Placental pericyte (primary cell): ENCODE measurements around a stretch of chr19.

DNA sequence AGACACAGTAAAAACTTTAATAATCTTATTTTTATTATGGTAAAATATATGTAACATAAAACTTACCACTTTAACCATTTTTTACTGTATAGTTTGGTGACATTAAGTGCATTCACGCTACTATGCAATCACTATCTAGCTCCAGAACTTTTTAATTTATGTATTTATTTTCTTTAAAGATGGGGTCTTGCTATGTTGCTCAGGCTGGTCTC is 45.2 kb downstream of the BRD4 start:
- CAGE, long polyA plus RNA: no peak

DNA sequence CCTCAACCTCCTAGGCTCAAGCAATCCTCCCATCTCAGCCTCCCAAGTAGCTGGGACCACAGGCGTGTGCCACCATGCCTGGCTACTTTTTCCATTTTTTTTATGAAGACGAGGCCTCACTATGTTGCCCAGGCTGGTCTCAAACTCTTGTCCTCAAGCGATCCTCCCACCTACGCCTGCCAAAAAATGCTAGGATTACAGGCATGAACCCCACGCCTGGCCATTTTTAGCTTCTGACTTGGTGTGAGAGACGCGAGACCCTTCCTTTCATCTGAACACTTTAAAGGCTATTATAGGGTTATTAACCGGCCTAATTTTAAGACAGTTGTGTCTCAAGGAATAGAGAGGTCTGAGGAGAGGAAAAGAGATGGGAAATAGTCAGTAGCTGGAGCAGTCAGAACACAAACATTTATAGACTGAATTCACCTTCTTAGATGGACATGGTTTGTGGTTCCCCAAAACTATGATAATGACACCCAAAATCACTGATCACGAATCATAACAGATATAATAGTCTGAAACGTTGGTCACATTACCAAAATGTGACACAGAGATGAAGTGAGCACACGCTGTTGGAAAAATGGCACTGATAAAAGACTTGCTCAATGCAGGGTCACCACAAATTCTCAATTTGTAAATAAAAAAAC is 25.9 kb downstream of the BRD4 start:
- CAGE, long polyA plus RNA: no peak

DNA sequence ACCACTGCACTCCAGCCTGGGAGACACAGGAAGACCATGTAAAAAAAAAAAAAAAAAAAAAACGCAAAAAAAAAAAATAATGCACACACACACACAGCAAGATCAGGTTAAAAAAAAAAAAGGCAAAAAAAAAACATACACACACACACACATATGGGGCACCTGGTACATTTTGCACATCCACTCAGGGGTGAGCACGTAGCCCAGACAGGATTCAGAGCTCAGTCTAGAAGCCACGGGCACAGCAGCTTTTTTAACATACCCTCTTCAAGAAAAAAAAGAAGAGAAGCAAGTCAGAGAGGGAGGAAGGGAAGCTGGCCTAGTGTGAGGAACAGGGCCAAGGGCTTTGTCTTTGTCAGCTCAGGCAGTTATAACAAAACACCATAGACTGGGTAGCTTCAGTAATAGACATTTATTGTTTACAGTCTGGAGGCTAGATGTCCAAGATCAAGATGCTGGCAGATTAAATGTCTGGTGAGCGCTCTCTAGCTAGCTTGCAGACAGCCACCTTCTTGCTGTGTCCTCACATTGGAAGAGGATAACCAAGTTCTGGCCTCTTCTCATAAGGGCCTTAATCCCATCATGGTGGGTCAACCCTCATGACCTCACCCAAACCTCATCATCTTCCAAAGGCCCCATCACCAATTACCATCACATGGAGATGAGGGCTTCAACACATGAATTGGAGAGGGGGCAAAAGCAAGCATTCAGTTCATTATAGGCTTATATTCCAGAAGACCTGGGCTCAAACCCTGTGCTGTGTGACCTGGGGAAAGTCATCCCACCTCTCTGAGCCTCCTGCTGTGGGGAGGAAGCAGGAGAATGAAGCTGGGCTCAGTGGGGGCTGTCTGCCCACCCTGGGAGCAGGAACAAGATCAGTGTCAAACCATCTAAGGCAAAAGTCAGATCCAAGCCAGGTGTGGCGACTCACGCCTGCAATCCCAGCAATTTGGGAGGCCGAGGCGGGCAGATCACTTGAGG is 2.1 kb upstream of the TPM4 start:
- CAGE, long polyA plus RNA: no peak

GRCh38 chr19:16088514-16089367 is 12.4 kb downstream of the TPM4 start:
- CAGE, long polyA plus RNA: no peak

DNA sequence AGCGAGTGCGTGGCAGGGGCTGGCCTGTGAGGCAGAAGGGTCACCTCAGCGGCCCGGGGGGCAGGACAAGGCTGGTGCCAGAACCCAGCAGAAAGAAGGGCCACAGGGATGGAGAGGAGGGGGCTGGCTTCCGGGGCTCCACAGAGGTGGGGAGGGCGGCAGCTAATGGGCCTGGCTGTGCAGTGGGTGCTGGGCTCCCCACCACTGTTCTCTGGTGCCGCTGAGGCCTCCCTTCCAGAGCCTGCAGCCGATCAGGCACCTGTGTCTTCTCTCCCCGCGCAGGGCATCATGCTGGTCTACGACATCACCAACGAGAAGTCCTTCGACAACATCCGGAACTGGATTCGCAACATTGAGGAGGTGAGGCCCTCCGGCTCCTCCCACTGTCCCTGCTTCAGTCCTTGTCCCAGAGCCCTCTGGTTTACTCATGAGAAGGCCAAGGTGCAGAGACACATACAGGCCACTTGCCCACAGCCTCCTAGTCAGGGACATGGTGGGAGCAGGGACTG is 13.6 kb downstream of the RAB8A start:
- CAGE, long polyA plus RNA: no peak

DNA sequence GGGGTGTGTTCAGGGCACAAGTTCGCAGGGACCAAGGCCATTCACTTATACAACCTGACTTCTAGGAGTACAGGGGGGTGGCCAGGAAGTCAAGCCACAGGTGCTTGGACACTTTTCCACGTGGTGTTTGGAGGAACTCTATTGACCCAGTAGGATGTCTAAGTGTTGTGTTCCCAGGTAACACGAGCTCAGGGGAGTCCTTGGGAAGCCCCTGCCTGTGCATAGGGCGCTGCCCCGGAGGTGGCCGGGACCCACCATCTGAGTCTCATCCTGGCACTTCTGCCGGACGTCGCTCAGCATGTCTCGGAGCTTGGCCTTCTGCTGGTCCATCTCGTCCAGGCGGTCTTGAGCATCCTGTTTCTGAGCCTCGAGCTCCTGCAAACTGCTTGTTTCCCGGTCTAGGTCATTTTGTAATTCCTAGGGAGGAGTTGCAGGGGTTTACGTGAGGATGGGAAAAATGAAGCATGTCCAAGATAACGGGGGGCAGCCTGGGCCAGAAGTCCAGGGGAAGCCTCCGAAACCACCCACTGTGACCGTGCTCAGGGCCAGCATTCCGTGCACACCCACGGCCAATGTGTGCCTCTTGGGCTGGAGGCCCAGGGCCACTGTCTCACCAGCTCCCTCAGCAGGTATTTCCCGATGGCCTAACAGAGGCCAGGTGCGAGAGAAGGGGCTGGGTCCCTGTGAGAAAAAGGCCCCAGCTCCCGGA is 67.3 kb downstream of the EPS15L1 start:
- CAGE, long polyA plus RNA: no peak

- CAGE, long polyA plus RNA: no peak
These were observed 22.8 kb downstream of the C19orf44 start for GRCh38 chr19:16519002-16519469.

DNA sequence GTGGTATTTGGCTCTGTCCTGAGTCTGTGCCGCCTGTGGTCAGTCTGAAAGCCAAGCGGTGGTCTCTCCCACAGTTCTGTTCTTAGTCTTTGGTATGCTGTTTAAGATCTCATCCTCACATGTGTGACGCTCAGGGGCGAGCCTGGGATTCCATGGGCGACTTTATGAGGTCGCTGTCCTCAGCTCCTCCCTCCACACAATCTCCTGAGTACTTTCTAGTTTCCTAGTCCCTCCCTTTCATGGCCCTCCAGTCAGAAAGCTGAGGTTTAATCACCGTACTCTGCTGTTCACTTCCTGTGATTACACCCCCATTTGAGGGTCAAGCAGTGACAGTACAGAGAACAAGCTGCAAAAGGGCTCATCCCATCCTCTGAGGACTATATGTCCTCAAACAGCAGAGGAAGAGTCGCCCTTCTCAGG is 12.2 kb downstream of the SLC35E1 start:
- CAGE, long polyA plus RNA: no peak

- CAGE, long polyA plus RNA: no peak
These were observed 1.6 kb upstream of the SLC35E1 start for GRCh38 chr19:16573729-16574286.

GRCh38 chr19:16591008-16591751 is 19.0 kb upstream of the SLC35E1 start:
- CAGE, long polyA plus RNA: no peak

DNA sequence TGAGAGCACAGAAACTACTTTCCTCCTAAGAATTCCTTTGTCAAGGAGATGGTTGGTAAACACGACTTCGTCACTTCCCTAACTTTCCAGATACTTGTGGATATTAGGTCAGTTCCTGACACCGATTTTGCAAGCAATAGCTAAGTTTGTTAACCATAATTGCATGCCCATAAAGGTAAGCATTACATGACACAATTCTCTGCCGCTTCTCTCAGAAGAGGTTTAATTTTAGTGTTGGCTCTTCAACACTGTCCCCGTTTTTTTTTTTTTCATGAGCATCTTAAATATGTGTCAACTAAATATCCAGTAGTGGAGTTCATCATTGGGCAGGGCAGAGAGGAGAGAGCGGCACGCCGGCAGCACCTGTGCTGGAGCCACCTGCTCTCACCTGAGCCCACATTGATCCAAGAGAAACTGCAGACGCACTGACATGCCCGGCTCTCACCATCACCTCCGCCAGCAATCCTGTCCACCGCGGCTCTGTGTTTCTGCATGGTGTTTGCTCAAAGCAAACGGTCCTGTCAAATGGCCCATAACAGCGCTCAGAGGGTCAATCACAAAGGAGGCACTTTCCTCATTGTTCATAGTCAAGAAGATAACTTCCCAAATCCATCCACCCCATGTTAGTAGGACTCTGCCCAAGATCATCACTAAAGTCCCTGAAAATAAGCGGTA is 2.6 kb downstream of the MED26 start:
- CAGE, long polyA plus RNA: no peak

DNA sequence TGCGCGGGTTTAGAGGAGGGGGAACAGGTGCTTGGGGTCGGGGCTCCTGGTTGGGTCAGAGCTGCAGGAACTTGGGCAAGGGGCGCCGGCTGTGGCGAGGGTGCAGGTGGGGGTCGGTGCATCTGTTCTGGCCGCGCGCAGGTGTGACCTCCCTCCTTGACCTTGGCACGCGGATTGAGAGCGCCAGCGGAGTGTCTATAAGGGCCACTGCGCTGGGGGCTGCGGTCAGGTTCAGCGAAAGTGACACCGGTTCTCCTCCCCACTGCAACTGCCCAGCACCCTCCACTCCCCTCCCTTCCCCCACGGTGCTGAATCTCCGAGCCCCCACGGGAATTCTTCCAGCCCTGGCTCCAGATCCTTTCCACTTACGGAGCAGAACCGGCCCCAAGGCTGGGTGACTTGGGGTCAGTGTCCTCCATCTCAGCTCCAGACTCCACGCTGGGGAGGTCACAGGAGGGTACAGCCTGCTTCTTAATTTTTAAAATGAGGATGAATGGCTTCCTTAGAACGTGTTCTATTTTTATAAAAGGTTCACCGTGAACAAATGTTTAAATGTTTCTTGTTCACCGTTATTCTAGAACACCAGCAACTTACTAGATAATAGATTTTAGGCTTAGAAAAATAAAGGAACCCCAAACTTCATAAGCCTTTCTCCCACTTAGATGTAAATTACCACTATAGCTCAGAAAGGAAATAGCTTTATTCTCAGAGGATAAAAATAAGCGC is 797 bp downstream of the TMEM38A start:
- CAGE, long polyA plus RNA: no peak

GRCh38 chr19:16896754-16897315 is 8.0 kb downstream of the F2RL3 start:
- CAGE, long polyA plus RNA: no peak

DNA sequence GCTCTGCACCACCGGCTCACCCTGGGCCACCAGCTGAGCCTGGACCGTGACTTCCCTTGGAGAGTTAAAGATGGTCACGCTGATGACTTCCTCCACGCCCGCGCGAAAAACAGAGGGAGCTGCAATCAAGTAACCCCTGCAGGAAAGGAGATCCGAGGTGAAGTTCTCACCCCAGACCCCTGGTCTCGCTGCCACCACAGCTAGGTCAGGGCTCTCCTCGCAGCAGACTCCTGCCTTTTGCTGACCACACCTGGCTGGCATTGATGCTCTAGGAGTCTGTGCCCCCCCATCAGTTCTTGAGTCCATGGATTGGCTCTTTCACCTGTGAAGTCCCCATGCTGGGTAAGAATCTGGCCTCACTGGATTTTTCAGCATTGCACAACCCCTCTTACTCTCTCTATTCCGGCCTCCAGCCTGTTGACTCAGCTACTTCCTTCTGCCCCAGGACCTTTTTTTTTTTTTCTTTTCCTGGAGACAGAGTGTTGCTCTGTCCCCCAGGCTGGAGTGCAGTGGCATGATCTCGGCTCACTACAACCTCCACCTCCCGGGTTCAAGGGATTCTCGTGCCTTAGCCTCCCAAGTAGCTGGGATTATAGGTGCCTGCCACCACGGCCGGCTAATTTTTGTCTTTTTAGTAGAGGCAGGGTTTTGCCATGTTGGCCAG is 4.4 kb downstream of the CPAMD8 start:
- CAGE, long polyA plus RNA: no peak

GRCh38 chr19:17055583-17056283 is 19.5 kb downstream of the HAUS8 start:
- CAGE, long polyA plus RNA: no peak

- CAGE, long polyA plus RNA: no peak
These were observed 871 bp downstream of the HAUS8 start for GRCh38 chr19:17074265-17074897.

- CAGE, long polyA plus RNA: no peak
These were observed 2.3 kb downstream of the MYO9B start for GRCh38 chr19:17077800-17078366.

- CAGE, long polyA plus RNA: no peak
These were observed 15.1 kb downstream of the MYO9B start for GRCh38 chr19:17090476-17091286.

DNA sequence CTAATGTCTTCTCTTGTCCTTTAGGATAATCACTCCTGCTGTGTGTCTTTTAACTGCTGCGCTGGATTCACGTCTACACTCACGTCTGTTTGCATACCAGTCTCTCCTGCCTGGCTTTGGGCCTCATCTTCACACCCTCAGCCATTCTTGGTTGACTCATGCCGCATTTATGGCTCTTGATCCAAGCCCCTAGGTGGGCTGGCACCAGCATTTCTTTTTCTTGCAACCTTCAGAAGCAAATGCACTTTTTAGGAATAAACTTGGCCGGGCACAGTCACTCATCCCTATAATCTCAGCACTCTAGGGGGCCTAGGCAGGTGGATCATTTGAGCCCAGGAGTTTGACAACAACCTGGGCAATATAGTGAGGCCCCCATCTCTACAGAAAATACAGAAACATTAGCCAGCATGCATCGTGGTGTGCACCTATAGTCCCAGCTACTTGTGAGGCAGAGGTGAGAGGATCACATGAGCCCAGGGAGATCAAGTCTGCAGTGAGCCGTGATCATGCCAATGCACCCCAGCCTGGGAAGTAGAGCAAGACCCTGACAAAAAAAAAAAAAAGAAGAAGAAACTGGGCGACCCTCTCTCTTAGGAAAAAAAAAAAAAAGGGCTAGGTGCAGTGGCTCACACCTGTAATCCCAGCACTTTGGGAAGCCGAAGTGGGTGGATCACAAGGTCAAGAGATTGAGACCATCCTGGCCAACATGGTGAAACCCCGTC is 23.0 kb downstream of the MYO9B start:
- CAGE, long polyA plus RNA: no peak

GRCh38 chr19:17101518-17102621 is 26.3 kb downstream of the MYO9B start:
- CAGE, long polyA plus RNA: no peak